ENCODE data around the gene DNAAF4.

DNA sequence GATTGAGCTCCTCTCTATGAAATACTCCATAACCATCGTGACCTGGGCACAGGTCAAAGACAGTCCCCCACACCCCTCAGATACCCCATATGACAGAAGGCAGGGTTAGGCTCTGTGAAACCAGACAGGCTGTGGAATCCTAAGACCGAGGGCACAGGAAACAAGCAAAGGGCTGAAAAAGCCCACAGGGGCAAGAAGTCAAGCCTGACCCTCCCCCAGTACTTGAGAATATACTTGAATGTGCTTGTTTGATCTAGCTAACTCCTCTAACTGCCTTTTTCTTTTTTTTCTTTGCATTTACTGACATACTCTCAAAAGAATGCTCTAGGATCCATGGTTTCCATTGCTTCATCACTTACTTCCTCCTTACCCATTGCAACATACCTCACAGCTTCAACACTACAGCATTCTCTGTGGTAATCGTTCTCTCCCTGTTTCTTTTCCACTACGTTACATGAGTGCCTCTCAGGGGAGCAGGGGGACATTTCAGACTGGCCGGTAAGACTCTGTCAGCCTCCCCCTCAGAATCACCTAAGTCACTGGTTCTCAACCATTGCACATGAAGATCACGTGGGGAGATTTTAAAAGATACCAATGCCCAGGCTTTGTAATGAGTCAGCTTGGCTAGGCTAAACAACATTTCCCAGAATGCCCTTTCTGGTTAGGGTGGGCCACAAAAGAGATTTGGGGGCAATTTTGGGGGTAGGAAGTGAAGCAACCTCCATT is 24.4 kb upstream of the RSL24D1 start:
- RRBS: no CpG with 5 or more reads among the region's 6 CpGs

- RRBS: no CpG with 5 or more reads among the region's 6 CpGs
These were observed 9.7 kb downstream of the RAB27A start for GRCh38 chr15:55279537-55280694.

GRCh38 chr15:55319825-55320319 is 850 bp downstream of the PIGB start:
- RRBS: no CpG with 5 or more reads among the region's 1 CpG

- RRBS: no CpG with 5 or more reads among the region's 2 CpGs
These were observed 24.1 kb downstream of the PIGB start for GRCh38 chr15:55343155-55343535.

DNA sequence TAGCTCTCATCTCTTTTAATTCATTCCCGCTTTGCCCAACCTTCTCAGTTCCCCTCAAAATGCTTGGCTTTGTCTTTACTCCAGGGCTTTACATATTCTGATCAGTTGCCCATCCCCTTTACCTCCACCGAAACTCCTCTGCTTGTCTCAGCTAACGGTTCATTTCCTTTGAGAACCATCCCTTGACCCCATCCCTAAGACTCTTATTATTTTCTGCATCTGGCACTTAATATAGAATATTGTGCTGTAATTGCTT is 12.7 kb downstream of the CCPG1 start:
- RRBS: no CpG with 5 or more reads among the region's 3 CpGs

- RRBS: no CpG with 5 or more reads among the region's 1 CpG
These were observed at the start of gene DNAAF4 for GRCh38 chr15:55508171-55508394. DNAAF4 (minus strand) TSS chr15:55508234.

DNA sequence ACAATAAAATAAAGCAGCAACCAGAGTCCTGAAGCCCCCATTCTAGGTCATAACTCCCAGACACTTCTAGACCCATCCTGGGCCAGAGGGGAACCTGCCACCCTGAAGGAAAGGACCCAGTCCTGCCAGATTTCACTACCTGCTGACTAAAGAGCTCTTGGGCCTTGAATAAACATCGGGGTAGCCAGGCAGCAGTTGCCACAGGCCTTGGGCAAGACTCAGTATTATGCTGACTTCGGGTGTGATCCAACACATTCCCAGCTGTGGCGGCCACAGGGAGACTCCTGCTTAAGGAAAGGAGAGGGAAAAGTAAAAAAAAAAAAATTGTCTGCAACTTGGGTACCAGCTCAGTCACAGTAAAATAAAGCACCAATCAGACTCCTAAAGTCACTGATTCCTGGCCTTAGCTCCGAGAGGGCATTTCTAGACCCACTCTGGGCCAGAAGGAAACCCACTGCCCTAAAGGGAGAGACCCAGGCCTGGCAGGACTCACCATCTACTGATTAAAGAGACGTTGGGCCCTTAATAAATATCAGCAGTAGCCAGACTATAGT is 23.8 kb downstream of the NEDD4 start:
- RRBS: no CpG with 5 or more reads among the region's 5 CpGs

DNA sequence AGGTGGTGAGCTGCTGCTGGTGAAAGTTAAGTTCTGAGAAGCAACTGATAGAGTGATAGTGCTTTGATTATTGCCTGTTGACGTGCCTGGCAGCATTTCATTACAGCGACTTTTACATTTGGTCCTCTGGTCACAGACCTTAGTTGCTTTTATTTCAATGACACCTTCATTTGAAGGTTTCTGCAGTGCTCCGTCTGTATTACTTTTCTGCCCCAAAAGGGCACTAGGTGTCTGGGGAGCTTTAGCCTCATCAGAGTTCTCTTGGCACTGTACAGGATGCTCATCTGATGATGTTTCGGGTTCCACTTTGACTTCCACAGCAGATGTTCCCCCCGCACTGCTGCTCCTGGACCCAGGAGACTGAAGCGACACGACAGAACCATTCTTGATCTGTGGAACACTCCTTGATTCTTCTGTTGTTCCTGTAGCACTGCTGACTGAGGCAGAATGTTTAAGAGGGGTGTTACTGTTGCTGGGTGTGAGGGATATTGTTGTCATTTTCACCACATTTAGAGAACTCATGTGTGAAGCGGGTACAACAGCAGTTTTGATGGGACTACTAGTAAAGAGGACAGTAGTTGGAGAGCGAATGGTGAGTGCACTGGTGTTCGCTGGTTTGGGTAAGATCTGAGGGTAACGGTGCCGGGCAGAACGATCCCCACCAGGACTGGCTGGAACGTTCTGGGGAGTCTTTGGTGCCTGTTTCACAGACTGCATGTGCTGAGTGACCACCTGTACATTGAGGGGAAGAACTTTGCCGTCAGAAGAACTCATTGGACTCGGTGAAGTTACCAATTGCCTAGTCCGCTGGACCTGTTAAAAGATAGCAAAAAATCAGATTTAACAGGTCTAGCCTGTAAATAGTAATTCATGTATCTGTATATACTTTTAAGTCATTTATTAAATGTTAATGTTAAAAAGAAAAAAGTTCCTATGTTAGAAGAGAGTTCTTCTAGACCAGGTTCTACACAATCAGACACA is 102.7 kb upstream of the NEDD4 start:
- RRBS: no CpG with 5 or more reads among the region's 17 CpGs

GRCh38 chr15:56099185-56099677 is 105.8 kb upstream of the NEDD4 start:
- RRBS: no CpG with 5 or more reads among the region's 1 CpG

- RRBS: no CpG with 5 or more reads among the region's 8 CpGs
These were observed 1.3 kb upstream of the RFX7 start for GRCh38 chr15:56244867-56245458.

- RRBS: no CpG with 5 or more reads among the region's 7 CpGs
These were observed 1.8 kb downstream of the TCF12 start for GRCh38 chr15:56920045-56920788.

DNA sequence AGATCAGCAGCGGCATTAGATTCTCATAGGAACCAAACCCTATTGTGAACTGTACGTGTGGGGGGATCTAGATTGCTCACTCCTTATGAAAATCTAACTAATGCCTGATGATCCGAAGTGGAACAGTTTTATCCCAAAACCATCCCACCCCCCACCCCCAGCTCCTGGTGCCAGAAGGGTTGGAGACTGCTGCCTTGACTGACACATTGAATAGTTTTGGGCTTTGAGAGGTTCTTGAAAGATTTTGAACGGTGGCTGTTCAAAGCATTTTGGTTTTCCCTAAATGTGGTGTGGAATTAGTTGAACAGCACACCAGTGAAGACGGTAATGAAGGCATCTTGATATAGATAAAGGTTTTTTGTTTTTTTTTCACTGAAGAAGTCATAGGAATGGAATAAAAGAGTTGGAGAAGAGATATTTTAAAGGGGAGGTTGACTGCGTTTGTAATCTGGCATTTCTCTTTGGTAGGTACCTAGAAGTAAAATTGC is 117.5 kb downstream of the TCF12 start:
- RRBS: no CpG with 5 or more reads among the region's 6 CpGs

GRCh38 chr15:57218693-57219120 is 157.6 kb upstream of the CGNL1 start:
- RRBS: no CpG with 5 or more reads among the region's 1 CpG

GRCh38 chr15:57306712-57307346 is 69.5 kb upstream of the CGNL1 start:
- RRBS: 8% methylated on average over 19 of the region's 38 CpGs

DNA sequence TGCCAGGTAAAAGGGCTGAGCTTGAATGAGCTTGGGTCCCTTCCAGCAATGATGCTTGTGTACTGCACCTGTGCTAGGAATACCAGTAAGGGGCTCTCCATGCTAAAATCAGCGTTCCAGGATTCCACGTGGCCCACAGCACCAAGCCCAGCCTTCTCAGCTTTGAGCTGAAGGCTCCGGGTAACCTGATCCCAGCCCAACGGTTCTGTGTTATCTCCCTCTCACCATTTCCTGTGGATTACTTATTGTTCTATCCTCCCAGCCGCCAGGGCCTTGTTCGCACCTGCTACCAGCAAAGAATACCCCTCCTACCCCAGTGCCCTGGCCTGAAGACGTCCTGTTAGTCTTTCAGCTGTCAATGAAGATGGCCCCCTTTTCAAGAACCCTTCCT is 54.2 kb upstream of the CGNL1 start:
- RRBS: no CpG with 5 or more reads among the region's 7 CpGs

DNA sequence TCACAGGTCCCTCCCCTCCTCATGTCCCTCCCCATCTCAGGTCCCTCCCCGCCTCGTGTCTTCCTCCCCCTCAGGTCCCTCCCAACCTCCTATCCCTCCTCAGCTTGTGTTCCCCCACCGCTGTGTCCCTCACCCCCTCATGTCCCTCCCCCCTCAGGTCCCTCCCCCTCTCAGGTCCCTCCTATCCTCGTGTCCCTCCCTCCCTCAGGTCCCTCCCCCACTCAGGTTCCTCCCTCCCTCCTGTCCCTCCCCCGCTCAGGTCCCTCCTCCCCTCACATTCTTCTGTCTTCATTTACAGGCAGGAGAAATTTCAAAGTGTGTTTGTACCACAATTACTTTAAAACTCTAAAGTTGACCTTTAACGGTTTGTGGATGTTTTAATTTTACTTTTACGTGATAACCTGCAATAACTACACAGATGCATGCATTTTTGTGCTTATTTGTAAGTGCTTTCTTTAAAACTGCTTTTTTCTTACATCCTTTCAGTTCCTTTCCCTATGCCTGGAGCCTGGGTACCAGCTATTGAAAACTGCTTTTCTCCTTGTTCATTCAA is 51.9 kb upstream of the CGNL1 start:
- RRBS: no CpG with 5 or more reads among the region's 7 CpGs

- RRBS: no CpG with 5 or more reads among the region's 8 CpGs
These were observed 9.7 kb downstream of the CGNL1 start for GRCh38 chr15:57385970-57386476.

DNA sequence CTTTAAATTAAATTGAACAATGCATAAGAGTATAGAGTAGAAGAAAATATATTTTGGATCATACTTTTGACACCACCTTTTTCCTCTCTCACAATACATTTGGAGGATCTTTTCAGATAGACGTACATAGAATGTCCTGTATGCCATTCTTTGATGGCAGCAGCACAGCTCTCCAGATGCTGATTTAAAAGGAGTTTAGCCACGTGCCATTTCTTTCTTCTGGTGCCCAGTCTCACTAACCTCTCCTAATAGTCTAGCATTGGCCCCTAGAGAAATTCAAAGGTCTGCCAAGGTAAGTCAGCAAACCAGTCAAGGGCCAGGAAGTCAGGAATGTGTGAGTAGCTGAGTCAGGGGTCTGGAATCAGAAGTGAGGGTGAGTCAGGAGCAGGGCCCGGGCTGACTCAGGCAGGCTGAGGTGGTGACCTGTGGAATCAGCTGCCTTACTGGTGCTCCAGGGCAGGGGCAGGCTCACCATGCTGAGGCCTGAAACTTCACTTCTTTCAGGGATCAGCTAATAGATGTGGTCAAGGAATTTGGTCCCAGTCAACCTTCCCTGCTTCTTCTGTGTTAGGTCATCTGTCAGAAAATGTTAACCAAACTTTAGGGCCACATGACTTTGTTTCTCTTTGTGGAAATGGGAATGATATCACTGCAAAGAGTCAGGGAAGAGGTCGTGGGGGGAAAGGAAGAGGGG is 105.9 kb upstream of the MYZAP start:
- RRBS: no CpG with 5 or more reads among the region's 4 CpGs

DNA sequence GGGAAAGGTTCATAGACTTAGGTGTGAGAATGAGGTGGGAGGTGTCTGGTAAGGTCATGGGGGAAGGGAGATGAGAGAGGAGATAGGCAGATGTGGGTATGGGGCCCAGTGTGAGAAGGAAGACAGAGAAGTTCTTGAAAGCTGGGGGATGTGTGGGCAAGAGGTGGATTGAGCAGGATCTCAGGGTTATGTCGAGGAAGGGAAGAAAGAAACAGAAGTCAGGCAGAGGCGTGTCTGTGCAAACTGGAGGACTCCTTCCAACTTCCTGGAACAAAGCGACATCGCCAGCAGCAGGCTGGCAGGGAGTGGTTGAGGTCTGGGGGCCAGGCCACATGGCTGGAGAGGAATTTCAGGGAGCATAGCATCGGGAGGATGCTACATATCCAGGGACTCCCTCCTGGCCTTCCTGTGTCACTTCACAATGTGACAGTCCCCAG is 42.9 kb upstream of the MYZAP start:
- RRBS: no CpG with 5 or more reads among the region's 5 CpGs

DNA sequence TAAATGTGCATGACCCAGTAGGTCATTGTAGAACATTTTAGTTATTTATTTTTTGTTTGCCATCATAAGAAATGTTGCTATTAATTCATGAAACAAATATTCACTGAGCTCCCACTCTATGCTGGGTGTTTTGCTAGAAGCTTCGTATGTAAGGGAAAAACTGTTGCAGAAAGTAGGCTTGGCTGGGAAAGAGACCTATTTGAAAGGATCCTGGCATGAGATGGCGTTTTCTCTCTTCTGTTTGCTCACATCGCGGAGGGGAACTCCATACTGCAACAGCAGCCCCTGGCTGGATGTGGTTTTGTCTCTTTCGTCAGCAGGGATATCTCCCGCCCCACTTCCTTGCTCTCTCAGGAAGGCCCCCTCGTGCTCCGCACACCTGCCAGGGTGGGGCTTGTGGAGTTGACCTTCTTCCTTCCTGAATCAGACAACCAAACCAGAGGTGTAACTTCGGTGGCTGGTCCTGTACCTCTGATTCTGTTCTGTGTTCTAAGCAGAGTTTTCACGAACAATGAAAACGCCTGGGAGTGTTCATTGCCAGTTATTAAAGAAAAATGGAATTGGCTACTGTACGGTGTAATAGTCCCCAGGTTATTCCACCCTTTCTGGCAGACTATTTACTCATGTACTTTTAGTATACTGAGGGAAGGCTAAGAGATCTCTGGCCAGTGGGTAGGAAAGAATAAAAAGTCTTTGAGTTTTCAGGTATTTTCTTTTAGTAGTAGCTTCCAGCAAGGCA is 26.3 kb upstream of the MYZAP start:
- RRBS: no CpG with 5 or more reads among the region's 12 CpGs

All from brain (tissue), 1 donor.